Left cardiac atrium (tissue), 1 donor: ENCODE measurements around a stretch of chr16.

GRCh38 chr16:89733467-89734181, 12.3 kb downstream of the ZNF276 start:
- PRO-cap, result no peak

- PRO-cap, result no peak
These were observed 23.4 kb downstream of the ZNF276 start for GRCh38 chr16:89744504-89745391.

- PRO-cap, result no peak
These were observed 10.3 kb upstream of the TCF25 start for GRCh38 chr16:89863020-89863540.

- PRO-cap, result unidirectional peak, minus-strand start at chr16:89958084
These were observed 9.3 kb downstream of the DEF8 start for GRCh38 chr16:89957868-89958178.

- PRO-cap, result no peak
These were observed 20.6 kb downstream of the PRDM7 start for GRCh38 chr16:90056519-90056973.